Esophagus squamous epithelium (tissue), 4 donors: ENCODE measurements around a stretch of chr10.

- PRO-cap: bidirectional peak, plus-strand start at chr10:24239210, minus-strand start at chr10:24238983
- RAMPAGE, long total RNA, 4 experiments: start-site peak on the plus strand in 2 of 4 experiments, at chr10:24239188-24239219 at its widest, 122 to 311 reads per replicate
These were observed 30.0 kb downstream of the KIAA1217 start for GRCh38 chr10:24238486-24239699.

DNA sequence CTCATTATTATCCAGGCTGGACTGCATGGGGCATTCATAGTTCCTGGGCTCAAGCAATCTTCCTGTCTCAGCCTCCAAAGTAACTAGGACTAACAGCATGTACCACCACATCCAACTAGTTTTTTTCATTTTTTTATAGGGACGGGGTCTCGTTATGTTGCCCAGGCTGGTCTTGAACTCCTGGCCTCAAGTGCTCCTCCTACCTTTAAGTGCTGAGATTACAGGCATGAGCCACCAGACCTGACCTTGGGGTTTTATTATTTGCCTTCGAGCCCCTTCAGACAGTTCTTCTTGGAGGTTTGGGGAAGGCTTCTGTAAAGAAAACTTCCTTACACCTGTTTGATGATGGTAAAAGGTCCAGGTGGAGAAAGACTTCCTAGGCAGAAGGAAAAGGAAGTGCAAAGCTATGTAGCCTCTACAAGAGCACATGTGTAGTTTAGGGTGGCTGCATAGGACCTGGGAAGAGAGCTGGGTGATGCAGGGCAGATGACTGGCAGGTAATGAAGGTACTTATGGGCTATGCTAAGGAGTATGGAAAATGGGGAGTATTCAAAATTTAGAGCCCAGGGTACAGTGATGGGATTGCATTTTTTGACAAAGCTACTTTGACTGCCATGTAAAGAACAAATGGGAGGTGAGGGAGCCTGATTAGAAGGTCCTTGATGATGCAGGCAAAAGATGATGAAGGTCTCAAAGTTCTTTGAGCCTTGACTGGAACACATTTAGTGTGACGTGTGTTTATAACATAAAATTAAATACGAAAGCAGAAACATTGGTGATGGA lies 95.6 kb downstream of the KIAA1217 start:
- PRO-cap: no peak
- RAMPAGE, long total RNA, 4 experiments: no peak in any of the 4 experiments

- PRO-cap: unidirectional peak, plus-strand start at chr10:24383982; unidirectional peak, plus-strand start at chr10:24384035
- RAMPAGE, long total RNA, 4 experiments: no peak in any of the 4 experiments
These were observed 174.5 kb downstream of the KIAA1217 start for GRCh38 chr10:24382890-24384381.

GRCh38 chr10:24385705-24386780 lies 177.1 kb downstream of the KIAA1217 start:
- PRO-cap: no peak
- RAMPAGE, long total RNA, 4 experiments: no peak in any of the 4 experiments

GRCh38 chr10:24438004-24438586 lies 229.2 kb downstream of the KIAA1217 start:
- PRO-cap: no peak
- RAMPAGE, long total RNA, 4 experiments: no peak in any of the 4 experiments

DNA sequence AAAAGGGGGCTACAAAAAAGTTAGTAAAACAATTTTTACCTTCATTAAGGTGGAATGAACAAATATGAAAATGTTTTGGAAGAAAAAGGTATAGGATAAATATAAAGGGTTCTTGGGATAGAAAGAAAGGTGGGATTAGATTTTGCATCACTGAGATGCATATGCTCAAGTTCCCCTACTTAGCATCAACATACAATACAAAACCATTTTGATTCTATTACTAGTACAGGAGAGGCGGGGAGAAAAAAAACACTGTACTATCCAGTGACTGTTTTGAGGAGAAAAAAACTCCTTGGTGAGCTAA lies 66.2 kb upstream of the ARHGAP21 start:
- PRO-cap: no peak
- RAMPAGE, long total RNA, 4 experiments: no peak in any of the 4 experiments

DNA sequence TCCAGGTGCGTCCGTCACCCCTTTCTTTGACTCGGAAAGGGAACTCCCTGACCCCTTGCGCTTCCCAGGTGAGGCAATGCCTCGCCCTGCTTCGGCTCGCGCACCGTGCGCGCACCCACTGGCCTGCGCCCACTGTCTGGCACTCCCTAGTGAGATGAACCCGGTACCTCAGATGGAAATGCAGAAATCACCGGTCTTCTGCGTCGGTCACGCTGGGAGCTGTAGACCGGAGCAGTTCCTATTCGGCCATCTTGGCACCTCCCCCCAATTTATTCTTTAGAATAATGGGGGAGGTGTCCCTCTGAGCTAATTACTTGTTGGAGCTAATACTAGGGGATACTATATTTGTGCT lies 78.3 kb downstream of the GPR158 start:
- PRO-cap: no peak
- RAMPAGE, long total RNA, 4 experiments: no peak in any of the 4 experiments

DNA sequence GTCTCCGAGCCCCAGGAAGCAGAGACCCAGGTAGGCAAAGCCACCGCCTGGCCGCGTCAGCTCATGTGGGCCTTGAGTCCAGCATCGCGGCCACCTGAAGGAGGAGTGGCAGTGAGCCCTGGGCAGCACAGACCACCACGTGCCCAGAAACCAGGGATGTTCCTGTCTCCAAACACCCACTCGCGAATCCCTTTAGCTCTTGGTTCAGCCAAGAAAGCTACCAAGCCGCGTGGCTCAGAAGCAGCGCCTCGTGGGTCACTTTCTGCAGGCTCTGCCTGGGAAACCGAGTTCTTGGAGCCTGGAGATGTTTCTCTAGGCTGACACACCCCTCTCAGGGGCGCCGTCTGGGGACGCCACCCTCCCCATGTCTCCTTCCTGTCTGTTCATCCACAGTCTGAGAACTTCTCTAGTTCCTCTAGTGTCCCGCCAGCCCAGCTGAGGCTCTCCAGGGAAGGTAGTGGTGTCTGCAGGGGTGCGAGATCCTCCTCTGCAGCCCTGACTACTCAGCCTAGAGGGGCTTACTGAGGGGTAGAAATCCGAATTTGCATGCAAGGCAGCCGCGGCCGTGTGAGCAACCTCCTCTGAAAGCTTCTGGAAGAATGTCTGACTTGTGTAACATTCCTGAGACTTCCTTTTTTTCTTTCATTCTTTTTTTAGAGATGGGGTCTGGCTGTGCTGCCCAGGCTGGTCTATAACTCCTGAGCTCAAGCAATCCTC lies 45.8 kb upstream of the APBB1IP start:
- PRO-cap: unidirectional peak, plus-strand start at position 560 of the sequence
- RAMPAGE, long total RNA, 4 experiments: no peak in any of the 4 experiments

GRCh38 chr10:26407344-26407846 lies 30.7 kb upstream of the APBB1IP start:
- PRO-cap: no peak
- RAMPAGE, long total RNA, 4 experiments: no peak in any of the 4 experiments

- PRO-cap: bidirectional peak, plus-strand start at chr10:26739633, minus-strand start at chr10:26739398
- RAMPAGE, long total RNA, 4 experiments: no peak in any of the 4 experiments
These were observed 41.6 kb downstream of the PDSS1 start for GRCh38 chr10:26738770-26739753.

DNA sequence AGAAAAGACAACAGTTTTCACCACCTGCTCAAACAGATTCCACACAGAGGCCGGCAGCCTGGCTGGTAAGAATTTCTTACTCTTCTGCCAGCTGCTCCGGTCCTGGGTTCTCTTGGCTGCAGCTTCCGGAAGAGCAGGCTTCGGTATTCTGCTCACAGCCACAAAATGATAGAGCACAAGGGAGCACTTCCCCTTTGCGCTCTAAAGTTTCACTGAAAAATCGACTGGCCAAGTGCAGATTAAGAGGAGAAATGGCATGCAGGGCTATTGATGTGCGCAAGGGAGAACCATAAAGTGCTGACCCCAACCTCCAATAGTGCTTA lies 114.1 kb upstream of the ACBD5 start:
- PRO-cap: no peak
- RAMPAGE, long total RNA, 4 experiments: no peak in any of the 4 experiments

DNA sequence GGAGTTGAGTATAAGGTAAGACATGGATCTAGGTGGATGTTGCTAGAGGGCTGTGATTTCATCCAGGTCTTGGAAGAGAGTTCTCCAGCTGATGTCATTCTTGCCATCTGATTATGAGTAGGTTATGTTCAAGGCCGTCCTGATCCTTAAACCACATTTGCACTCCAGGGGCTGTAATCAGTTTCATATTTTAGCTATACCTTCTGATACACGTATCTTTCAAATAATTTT lies 987 bp downstream of the RAB18 start:
- PRO-cap: no peak
- RAMPAGE, long total RNA, 4 experiments: no peak in any of the 4 experiments

DNA sequence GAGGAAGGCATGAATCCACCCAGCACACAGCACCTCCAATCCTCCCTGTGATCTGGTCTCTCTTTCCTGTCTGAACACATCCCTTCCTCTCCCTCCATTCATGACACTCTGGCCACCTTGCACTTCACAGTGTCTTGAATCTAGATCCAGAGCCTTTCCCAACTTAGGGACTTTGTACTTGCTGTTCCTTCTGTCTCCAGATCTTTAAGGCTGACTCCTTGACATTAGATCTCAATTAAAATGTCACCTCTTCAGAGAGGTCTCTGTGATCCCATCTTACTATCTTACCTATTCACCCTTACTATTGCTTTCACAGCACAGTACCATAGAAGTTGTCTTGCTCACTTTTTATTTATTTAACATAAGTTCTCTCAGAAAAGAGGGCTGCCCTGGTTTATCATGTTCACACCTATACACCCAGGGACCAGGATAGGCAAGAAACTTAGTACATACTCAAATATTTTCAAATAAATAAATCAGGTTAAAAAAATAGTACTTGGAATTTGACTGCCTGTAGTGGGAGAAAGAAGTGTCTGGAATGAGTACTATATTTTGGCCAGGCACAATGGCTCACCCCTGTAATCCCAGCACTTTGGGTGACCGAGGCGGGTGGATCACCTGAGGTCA lies 139.6 kb downstream of the MPP7 start:
- PRO-cap: no peak
- RAMPAGE, long total RNA, 4 experiments: no peak in any of the 4 experiments

DNA sequence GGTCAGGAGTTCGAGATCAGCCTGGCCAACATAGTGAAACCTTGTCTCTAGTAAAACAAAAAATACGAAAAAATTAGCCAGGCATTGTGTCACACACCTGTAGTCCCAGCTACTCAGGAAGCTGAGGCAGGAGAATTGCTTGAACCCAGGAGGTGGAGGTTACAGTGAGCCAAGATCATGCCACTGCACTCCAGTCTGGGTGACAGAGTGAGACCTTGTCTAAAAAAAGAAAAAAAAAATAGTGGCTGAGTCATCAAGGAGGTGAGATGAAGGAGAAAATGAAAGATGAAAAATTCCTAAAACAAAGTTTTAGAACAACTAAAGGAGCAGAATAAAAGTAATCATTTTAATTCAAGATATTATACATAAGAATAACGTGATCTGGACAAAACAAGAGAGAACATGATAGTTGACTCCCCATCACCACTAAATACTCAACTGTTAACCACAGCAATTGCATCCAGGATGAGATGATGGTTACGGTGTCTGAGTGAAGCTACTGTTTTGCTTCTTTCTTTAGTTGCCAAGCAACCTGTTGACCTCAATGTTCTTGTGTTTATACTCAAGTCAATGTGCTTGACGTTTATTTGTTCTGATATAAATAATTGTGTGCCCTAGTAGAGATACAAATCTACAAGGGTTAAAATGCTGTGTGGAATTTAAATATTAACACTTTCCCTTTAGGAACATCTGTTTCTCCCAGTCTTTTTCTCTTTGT lies 31.3 kb upstream of the MPP7 start:
- PRO-cap: bidirectional peak, plus-strand start at position 628 of the sequence, minus-strand start at position 440 of the sequence
- RAMPAGE, long total RNA, 4 experiments: no peak in any of the 4 experiments

GRCh38 chr10:28432229-28432465 lies 100.8 kb upstream of the WAC start:
- PRO-cap: no peak
- RAMPAGE, long total RNA, 4 experiments: no peak in any of the 4 experiments

- PRO-cap: no peak
- RAMPAGE, long total RNA, 4 experiments: no peak in any of the 4 experiments
These were observed 69.2 kb upstream of the WAC start for GRCh38 chr10:28463670-28464236.

DNA sequence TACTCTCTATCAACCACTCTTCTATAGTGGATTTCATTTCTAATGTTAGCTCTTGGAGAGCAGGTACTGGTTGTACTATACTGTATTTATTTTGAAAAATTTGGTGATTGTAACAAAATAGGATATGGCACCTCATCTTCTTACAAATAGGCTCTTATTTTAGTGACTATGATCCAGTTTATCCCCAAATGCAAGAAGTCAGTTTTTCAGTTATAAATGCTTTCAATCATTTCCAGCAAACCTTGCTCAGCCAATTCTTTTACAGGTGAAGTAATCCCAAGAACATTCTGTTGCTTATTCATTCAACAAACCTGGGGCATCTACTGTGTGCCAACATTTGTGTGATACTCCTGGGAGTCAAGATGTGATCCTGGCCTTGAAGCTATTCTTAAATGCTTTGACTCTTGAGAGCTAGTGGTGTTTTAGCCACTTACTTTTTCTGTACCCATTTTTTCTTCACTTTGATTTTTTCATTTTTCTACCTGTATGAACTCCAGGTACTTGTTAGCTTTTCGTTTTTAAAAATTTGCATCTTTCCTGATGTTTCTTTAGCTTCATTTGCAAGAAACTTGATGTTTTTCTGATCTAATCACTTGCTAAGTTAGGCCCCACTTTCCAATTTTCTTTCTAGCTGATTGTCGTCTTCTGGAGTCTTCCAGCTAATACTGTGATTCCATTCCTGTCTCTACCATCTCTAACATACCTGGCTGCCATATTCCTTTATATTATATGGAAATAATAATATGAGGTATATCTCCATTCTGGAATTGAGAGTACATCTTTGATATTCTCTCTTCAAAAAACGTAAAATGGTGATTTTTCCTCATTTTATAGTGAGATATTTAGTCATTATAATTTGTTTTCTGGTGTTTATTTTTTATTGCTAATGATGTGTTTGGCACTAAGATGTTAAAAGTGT lies 4.7 kb downstream of the WAC start:
- PRO-cap: no peak
- RAMPAGE, long total RNA, 4 experiments: no peak in any of the 4 experiments

- PRO-cap: no peak
- RAMPAGE, long total RNA, 4 experiments: no peak in any of the 4 experiments
These were observed 7.4 kb downstream of the WAC start for GRCh38 chr10:28539924-28541035.

GRCh38 chr10:28555169-28555993 lies 22.5 kb downstream of the WAC start:
- PRO-cap: no peak
- RAMPAGE, long total RNA, 4 experiments: no peak in any of the 4 experiments

DNA sequence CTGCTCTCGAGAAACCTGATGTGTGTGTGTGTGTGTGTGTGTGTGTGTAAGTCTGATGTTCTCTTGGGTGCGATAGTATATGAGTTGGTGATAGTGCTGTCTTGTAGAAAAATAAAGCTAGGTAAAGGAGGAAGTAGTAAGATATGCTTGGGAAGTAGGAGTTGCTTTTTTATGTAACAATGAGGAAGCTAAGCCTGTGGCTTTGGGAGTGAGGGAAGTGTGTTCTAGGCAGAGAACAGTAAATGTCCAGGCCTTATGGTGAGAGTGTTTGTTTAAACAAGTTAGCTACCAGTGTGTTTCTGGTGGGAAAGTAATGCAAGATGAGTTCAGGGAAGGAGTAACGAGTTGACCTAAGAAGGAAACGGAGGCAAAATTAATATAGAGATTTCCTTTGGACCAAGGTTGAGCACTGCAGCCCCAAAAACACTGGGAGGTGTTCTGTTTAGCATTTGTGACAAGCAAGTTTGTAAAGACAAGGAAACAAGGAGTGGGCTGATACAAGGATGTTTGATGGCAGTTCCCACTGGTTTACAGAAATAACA lies 26.3 kb downstream of the WAC start:
- PRO-cap: no peak
- RAMPAGE, long total RNA, 4 experiments: no peak in any of the 4 experiments